Pericardium fibroblast (primary cell): ENCODE measurements around the gene GPR78.

GRCh38 chr4:7582344-7582802 lies 147.6 kb upstream of the PSAPL1 start:
- RAMPAGE, long total RNA, result no peak

DNA sequence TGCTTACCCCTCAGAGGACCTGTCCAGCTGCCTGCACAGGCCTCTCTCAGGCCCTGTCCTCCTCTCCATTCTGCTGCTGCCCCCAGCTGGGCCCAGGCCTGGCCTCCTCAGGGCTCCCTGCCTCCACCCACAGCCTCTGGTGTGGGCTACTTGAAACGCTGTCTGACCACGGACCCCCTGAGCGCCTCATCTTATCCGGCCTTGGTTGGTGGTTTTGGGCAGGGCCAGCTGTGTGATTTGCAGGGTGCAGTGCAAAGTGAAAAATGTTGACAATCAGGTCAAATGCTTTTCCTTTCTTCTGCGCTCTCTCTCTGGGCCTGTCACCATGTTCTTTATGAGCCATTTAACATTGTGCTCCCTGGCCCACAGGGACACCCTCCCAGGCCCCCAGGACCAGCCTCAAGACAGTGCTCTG lies 217.9 kb upstream of the PSAPL1 start:
- RAMPAGE, long total RNA, result no peak

GRCh38 chr4:7811602-7812234 lies 127.9 kb downstream of the AFAP1 start:
- RAMPAGE, long total RNA, result no peak

DNA sequence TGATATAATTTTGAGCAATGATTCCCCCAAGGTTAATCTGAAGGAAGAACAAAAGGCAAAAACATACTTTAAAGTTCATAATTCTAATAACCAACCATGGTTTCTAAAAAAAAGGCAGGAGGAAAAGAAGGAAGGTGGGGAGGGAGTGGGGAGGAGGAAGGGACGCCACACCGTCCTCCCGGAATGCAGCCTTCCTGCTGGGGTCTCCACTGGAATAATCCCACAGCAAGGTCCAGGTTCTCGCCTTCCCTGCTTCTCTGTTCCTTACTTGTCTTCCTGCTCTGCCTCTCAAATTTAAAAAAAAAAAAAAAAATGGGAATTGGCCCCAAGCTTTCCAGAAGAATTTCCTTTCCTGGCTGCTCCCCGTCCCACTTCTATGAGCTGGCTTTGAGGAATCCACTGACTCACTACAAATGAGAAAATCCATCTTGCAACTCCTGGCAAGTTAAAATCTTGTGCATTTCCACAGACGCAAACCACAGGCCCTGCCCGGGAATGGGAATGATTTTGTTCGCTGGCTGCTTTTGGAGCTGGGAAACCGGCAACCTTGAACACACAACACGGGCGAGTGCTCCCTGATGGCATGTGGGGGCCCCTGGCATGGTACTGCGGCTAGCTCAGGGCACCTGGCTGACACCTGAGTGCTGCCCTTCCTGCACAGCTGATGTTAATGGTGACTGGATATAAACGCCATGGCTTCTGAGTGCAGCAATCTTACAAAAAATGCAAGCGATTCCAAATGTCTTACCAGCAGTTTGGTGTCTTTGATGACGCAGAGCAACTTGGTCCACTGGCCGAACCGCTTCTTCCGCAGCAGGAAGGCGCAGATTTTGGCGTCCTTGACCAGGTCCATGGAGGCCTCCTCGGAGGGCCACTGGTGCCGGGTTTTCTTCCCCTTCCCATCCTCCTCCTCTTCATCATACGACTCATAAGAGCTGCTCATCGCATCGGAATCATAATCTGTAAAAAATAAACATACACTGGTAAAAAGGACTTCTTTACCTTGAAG lies 97.0 kb downstream of the AFAP1 start:
- RAMPAGE, long total RNA, result no peak

DNA sequence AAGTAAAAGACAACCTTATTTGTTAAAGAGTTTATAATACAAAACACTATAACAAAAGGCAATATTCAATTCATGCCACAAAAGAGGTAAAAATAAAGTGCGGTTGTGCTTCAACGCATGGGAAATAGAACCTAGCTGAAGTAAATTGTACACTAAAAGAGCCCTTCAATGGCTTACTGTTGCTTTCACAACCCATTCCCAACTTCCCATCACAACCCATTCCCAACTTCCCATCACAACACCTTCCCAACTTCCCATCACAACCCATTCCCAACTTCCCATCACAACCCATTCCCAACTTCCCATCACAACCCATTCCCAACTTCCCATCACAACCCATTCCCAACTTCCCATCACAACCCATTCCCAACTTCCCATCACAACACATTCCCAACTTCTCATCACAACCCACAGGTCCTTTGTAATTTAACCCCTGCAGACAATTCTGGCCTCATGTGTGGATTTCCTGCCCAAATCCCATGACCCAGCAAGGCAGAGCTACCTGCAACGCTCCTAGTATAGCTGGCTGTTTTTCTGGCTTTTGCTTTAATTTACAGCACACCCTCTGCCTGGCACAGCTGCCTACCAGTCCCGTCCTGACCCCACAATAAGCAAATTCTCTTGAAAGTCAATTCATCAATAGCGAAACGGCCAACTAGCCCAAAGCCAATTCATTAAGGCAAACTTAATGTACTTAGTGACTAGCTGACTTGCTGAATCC lies 75.7 kb downstream of the AFAP1 start:
- RAMPAGE, long total RNA, result no peak

DNA sequence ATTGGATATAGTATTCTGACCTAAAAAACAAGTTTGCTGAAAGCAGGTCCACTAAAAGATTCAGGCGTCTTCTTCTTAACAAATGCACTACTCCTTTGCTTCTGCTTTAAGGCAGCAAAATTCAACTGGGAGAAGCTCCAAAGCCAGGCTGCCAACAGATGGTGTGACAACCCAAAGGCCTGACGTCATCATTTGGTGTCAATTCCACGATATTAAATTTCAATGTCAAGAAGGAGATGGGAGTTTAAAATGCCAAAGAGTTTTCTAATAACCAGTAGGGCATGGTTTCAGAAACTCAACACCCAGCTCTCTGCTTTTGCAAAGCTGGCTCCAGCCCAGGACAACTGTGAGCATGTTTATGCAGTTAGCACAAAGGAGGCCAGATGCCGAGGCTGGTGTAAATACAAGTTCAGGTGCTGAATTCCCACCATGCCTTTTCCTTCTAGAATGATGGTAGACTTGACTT lies 67.4 kb downstream of the AFAP1 start:
- RAMPAGE, long total RNA, result no peak

GRCh38 chr4:7885699-7886095 lies 54.0 kb downstream of the AFAP1 start:
- RAMPAGE, long total RNA, result no peak

- RAMPAGE, long total RNA, result no peak
Measured at GRCh38 chr4:7978331-7978903, 38.8 kb upstream of the AFAP1 start.

- RAMPAGE, long total RNA, result no peak
Measured at GRCh38 chr4:8022967-8023680, 83.5 kb upstream of the AFAP1 start.

DNA sequence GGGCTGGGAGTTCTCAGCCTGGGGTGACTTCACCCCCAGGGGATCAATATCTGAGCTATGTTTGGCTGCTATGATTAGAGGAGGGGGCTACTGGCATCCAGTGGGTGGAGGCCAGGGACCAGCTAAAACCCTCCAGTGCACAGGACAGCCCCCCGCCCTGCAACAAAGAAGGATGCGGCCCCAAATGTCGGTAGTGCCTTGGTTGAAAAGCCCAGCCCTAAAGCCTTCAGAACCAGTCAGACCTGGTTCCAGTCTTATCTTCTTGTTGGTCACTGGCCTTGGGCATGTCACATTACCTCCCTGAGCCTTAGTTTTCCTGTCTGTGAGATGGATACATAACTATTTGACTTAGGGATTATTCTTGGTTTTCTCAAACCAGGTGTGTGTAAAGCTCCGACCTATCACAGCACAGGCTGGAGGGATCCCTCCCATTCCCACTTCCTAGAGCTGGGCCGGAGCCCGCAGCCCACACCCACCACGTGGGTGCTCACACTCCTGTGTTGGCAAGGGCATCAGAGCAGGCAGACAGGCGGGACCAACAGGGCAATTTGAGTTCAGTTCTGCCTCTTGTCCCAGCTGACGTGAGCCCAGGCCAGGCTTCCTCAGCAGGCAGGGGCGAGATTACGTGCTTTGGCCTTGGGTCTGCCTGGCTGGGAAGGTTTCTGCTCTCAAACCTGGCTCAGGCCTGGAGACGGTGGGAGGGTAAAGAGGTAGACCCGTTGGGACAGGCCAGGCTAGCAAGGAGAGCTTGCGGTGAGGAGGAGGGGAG lies 952 bp upstream of the SH3TC1 start:
- RAMPAGE, long total RNA, result no peak

DNA sequence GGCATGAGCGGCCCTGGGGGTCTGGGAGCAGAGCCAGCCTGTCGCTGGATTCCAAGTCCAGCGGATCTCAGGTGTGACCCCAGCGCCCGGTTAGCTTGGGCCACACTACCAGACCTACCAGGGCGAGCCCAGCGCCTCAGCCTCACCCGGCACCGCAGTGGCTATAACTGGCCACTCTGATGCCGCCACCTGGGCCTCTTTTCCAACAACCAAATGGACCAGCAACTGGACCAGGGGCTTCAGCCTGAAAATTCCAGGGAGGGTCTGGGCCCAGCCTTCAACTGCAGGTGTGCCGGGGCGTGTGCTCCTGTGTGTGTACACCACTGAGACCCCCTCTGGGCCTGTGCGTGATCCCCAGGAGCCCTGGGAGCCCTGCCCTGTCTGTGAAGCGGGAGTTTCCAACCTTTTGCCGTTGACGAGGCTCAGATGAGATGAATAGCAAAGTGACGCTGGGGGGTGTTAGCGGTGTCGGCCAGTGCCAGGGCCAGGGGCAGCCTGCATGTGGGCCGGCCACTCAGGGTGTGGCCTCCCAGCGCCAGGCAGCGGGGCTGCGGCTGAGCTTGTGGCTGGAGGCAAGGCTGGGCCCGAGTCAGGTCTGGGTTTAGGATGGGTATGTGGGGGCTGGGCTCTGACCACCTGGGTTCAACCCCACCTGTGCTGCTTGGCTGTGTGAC lies 748 bp downstream of the SH3TC1 start:
- RAMPAGE, long total RNA, result no peak

- RAMPAGE, long total RNA, result no peak
Measured at GRCh38 chr4:8216760-8217322, 17.8 kb downstream of the SH3TC1 start.

DNA sequence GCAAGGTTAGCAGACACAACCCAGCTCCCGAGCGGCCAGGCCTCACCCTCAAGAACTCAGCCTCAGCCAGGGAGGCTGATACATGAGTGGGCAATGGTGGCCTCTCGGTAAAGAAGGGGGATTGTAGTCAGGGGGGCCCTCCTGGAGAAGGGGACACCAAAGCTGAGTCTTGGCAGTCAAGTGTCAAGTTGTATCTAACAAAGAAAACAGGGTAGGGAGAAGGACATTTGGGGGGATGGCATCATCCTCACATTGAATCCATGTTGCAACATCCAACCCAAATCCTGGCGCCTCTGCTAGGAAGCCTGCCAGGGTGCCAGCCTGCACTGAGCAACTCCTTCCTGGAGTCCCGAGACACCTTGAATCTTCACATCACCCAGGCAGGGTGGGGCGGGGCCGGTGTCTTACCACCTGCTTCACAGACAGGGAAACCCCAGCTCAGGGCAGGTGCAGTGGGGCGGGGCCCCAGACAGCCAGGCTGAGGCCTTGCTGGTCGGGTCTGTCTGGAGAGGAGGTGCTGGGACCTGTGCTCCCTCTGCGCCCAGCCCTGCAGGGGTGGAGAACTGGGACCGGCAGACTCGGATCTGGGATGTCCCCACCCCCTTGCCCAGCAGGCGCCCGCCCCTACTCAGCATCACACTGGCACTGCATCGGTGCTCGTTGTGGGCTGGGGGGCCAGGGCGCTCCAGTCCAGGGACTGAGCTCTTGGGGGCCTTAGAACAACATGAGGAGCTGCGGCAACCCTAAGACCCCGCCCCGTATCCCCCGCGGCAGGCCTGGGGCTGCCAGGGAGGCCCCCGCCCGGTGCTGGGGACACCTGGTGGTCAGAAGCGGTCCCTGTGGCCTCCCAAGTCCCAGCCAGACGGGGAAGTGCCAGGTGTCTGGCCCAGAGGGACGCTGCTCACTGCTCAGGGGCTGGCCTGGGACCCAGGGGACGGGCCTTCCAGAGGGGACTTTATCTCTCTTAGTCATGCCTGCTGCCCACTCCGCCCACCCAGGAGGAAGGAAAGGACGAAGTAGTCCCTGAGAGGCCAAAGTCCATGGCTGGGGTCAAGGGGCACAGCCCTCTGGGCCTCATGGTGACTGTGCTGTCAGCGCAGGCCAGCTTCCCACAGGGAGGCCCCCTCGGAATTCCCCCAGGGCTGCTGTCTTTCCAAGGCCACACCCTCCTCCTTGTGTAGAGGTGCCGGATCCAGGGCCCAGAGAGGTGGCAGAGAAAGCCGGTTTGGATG lies 31.3 kb upstream of the HTRA3 start:
- RAMPAGE, long total RNA, result no peak

DNA sequence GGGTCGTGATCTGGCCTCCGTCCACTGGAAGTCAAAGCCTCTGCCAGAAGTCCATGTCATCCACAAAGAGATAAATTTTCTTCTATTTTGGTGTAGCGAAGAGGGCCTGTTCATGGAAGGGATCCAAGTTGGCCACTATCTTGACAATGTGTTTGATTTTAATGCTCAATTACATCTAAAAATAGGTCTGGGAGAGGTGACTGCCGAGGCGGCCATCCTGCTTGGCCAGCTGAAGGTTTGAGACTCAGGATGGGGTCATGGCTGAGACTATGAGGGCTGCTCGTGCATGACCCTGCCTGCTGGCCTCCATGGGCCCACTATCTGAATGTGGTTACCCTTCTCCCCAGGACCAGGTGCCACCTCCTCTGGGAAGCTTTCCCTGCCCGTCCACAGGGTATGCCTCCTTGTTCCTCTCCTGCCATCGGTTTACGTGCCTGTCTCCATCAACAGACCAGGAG lies 50.4 kb downstream of the HTRA3 start:
- RAMPAGE, long total RNA, result no peak

- RAMPAGE, long total RNA, result no peak
Measured at GRCh38 chr4:8383384-8384171, 56.9 kb downstream of the ACOX3 start.

GRCh38 chr4:8393692-8394124 lies 46.8 kb downstream of the ACOX3 start:
- RAMPAGE, long total RNA, result no peak

- RAMPAGE, long total RNA, result no peak
Measured at GRCh38 chr4:8427651-8428239, 12.8 kb downstream of the ACOX3 start.

GRCh38 chr4:8438393-8439092 lies 2.0 kb downstream of the ACOX3 start:
- RAMPAGE, long total RNA, result no peak

GRCh38 chr4:8534174-8534651 lies 46.0 kb upstream of the GPR78 start:
- RAMPAGE, long total RNA, result no peak

GRCh38 chr4:8580045-8580698 lies at the start of gene GPR78:
GPR78 (plus strand) TSS chr4:8580392.
- RAMPAGE, long total RNA, result no peak